ENCODE measurements around the gene DRC3.

GRCh38 chr17:17506035-17506788 lies 10.0 kb upstream of the RASD1 start:
- RRBS = no CpG with 5 or more reads among the region's 26 CpGs

DNA sequence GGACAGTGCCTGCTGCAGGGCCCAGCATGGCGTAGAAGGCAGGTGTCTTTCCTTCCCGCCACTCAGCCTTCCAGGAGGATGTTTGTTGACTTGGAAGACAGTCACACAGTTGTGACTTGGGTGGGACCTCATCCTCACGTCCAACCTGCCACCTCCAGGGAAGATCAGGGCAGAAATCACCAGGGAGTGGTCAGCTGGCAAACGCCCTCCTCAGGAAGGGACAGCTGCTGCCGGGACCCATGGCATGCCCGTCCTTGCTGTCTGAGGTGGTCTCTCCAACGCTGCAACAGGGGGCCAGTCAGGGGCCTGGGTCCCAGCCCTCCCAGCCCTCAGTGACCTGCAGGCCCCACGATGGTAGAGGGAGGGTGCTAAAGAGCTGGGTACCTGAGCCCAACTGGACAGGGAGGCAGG lies 41.6 kb upstream of the RASD1 start:
- RRBS = no CpG with 5 or more reads among the region's 8 CpGs

- RRBS = no CpG with 5 or more reads among the region's 9 CpGs
Measured at GRCh38 chr17:17538537-17539051, 42.4 kb upstream of the RASD1 start.

- RRBS = no CpG with 5 or more reads among the region's 24 CpGs
Measured at GRCh38 chr17:17549647-17550525, 41.6 kb downstream of the PEMT start.

DNA sequence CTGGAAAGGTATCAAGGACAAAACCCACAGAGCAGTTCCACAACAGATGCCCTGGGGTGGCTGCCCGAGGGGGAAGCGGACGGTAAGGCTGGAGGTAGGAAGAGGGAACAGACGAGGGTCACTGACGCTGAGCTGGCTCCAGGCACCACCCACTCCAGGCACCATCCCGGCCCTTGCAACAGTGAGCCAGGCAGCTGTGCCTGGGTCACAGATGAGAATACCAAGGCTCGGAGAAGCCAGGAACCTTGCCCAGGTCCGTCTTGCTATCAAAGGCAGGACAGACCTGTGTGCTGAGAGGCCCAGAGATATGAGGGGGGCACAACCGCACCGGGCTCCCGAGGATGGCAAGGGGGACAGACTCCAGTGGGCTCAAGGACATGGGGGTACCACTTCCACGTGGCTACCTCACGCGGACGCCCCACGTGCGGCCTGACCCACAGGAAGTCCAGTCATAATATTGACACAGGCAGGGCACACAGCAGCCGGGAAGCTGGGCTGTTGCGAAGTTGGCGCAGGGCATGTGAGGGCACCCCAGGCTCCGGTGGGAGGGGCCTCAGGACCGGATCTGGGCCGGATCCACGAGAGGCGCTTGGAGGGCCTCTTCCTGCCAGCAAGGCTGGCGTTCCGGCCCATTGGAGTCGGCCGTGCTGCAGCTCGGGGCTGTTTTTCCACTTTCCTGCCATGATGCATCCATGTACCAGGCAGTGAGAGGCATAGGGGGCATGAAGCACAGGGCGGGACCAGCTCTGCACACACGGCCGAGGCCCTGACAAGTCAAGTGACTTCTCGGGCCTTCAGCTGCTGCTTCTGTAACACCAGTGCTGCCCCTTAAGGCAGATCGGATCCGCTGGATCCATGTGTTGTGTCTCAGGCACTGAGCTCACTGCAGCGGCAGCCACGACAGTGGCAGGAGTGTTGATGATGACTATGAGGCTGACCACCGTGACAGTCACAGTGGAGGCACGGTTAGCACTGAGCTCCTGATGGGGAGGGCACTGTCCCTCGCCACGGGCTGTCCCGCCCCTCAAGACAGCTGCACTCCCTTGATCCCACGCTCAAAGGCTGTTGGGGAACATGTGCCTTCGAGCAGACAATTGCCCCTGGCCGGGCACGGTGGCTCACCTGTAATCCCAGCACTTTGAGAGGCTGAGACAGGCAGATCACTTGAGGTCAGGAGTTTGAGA lies 29.7 kb downstream of the PEMT start:
- RRBS = 81% methylated on average over 9 of the region's 47 CpGs

GRCh38 chr17:17571382-17571775 lies 20.1 kb downstream of the PEMT start:
- RRBS = no CpG with 5 or more reads among the region's 3 CpGs

- RRBS = no CpG with 5 or more reads among the region's 27 CpGs
Measured at GRCh38 chr17:17576780-17577684, 14.5 kb downstream of the PEMT start.

DNA sequence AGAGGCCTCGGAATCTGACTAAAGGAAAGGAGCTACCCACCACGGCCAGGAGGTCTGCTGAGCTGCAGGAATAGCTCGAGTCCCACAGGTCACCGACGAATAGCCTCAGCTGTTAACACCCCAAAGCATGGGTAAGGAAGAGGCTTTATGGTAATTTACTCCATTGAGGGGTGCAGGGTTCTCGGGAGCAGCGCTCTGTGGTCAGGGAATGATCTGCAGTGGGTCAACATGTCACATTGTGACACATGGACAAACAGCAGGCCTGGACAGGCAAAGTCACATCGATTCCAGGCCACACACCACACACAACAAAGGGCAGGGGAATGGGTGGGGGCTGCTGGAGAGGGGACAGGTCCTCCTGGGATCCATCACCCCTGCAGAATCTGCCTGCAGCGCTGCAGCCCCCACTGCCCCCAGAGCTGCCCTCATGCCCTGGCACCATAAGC lies 9.3 kb downstream of the PEMT start:
- RRBS = no CpG with 5 or more reads among the region's 9 CpGs

- RRBS = no CpG with 5 or more reads among the region's 9 CpGs
Measured at GRCh38 chr17:17592820-17593398, 1.4 kb upstream of the PEMT start.

DNA sequence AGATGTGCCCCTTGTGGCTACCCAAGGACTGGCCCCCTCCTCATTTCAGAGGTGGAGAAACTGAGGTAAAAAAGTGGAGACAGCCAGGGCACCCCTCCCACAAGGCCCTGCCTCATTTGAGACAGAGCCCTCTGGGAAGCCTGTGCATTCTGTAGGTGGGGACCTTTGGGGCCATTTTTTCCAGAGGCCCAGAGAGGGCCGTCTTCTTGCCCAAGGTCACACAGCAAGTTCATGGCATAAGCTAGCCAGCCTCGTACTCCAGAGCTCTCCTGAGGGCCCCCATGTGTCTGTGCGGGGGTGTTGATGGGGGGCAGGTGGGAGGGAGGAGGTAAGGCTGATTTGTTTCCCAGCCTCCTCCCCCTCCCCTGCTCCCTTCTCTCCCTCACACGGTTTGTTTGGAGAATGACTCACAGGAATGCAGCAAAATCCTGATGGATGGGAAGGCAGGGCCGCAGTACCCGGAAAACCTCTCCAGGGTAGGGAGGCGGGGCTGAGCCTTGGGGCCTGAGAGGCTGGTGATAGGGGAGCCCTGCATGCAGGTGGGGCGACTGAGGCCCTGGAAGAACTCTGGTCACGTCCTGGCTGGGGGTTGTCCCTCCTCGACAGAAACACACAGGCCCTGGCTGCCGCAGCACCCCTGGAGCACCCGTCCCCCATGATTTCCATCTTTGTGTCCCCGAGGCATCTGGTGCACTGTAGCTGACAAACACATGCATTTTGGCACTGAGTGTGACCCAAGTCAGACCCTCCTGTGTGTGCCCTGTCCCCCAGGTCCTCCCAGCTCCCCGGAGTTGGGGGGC lies 29.6 kb downstream of the RAI1 start:
- RRBS = no CpG with 5 or more reads among the region's 14 CpGs

DNA sequence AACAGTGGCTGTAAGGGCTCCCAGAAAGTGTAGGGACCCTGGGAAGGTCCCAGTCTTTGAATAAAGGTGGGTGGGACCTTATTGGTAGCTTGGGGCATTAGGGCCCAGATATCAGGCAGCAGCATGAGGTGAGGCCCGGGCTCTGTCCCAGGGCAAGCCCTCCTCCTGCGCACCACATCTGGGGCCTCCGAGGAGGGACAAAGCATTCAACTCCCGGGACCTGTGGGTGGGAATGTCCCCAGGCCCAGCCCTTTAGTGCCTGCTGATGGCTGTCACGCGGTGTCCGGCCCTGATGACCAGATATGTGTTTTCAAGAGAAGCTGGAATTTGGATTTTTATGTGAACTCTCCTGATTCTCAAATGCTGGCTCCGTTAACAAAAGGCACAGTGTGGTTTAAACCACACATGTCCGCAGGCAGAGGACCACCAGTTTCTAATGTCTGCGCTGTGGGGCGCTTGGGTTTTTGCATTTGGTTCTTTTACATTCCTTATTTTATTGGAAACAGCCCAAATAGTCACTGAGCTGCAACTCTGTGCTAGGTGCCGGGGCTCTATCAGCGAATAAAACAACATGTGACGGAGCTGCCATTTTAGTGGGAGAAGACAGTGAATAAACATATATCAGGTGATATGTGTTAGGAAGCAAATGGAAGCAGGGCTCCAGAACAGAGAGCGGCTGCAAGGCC lies 30.5 kb downstream of the RAI1 start:
- RRBS = 36% methylated on average over 7 of the region's 15 CpGs

DNA sequence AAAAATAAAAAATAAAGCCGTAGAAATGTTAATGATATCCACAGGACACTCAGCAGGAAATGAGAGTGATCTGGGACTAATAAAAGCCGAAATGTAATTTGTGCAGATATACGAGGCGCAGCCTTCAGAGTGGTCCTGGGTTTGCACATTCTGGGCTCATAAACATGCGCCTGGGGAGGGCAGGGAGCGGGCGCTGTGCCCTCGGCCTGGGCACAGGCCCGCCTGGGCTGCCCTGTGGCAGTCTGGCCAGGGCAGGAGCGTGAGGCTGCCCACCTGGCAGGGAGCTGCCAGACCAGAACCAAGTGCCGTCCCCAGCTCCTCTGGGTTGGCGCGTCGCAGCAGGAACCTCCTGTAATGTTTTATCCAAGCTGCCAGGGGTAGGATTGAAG lies 46.2 kb downstream of the SREBF1 start:
- RRBS = no CpG with 5 or more reads among the region's 14 CpGs

- RRBS = no CpG with 5 or more reads among the region's 5 CpGs
Measured at GRCh38 chr17:17807742-17808243, 29.0 kb downstream of the SREBF1 start.

GRCh38 chr17:17869320-17869686 lies 32.5 kb upstream of the SREBF1 start:
- RRBS = 59% methylated on average over 1 of the region's 14 CpGs

GRCh38 chr17:17972174-17973205 lies at the start of gene DRC3:
Gene DRC3, plus strand, starts transcription at chr17:17972862.
- RRBS = 1% methylated on average over 17 of the region's 65 CpGs

- RRBS = no CpG with 5 or more reads among the region's 9 CpGs
Measured at GRCh38 chr17:18026133-18026849, 12.7 kb downstream of the ATPAF2 start.

DNA sequence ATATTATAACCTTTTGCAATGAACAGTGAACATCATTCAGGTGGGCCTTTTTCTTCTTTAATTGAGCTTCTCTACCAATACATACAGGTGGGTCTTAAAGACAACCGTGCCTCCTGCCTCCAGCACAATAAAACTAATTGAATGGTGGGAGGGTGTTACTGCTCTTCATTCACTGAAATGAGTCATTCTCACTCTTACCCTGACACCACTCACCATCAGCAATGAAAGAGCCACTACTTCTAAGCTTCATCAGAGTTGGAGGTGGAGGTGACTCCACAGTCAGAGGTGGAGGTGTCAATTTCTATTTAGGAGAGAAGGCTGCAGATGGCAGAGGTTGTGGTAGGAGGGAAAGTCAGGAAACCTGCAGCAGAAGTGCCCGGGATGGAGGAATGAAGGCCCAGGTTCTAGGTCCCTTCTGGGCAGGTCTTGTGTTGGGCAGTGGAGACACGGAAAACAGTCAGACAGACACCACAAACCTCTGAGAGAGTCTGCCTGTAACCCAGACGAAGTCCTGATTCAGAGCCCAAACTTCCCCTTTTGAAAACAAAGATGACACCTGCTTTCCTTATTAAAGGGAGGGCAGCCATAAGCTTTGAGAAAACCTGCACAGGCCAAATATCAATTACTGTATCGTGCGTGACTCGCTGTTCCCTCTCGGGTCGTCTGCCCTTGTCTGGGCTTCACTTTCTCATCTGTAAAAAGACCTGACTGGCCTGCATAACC lies 756 bp downstream of the ATPAF2 start:
- RRBS = no CpG with 5 or more reads among the region's 9 CpGs

DNA sequence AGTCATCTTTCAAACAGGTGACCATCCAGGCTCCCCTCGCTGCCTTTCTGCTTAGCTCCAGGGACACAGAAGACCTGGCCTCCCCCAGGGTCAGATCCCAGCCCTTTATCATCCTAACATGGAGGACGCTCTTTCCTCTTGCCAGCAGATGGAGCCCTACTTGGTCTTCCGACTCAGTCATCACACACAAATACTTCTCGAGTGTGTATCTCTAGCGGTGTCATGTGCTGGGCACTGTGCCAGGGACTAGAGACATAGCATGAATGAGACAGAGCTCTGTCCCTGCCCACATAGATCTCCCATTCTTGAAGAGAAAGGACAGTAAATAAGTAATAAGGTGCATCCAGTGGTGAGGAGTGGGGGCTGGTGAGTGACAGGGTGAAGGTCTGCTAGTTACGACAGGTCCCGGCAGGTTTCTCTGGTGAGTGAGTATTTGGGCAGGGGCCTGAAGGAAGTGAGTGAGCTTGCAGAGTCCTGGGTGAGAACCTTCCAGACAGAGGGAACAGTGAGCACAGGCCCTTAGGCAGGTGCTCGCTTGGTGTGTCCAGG lies 6.3 kb downstream of the DRG2 start:
- RRBS = no CpG with 5 or more reads among the region's 8 CpGs

GRCh38 chr17:18109228-18109694 lies 705 bp downstream of the MYO15A start:
- RRBS = no CpG with 5 or more reads among the region's 9 CpGs

GRCh38 chr17:18188116-18188892 lies 4.7 kb downstream of the ALKBH5 start:
- RRBS = no CpG with 5 or more reads among the region's 6 CpGs